Metastatic Pancreatic Carcinoma in the Ovary (tissue), 1 donor: ENCODE measurements around a stretch of chr6.

GRCh38 chr6:170523896-170524542, 29.1 kb downstream of the PSMB1 start:
- PRO-cap = no peak